T47D (cell line): Measurements from ENCODE around the genes BTBD2 and LINGO3.

GRCh38 chr19:1941592-1942324, 786 bp downstream of the CSNK1G2 start:
- RRBS: 5% methylated on average over 9 of the region's 42 CpGs

GRCh38 chr19:1986683-1987408, 28.7 kb downstream of the BTBD2 start:
- RRBS: 92% methylated on average over 15 of the region's 35 CpGs

- RRBS: 3% methylated on average over 18 of the region's 89 CpGs
Measured at GRCh38 chr19:2014862-2016025, at the start of gene BTBD2. Gene BTBD2, minus strand, starts transcription at chr19:2015714.

DNA sequence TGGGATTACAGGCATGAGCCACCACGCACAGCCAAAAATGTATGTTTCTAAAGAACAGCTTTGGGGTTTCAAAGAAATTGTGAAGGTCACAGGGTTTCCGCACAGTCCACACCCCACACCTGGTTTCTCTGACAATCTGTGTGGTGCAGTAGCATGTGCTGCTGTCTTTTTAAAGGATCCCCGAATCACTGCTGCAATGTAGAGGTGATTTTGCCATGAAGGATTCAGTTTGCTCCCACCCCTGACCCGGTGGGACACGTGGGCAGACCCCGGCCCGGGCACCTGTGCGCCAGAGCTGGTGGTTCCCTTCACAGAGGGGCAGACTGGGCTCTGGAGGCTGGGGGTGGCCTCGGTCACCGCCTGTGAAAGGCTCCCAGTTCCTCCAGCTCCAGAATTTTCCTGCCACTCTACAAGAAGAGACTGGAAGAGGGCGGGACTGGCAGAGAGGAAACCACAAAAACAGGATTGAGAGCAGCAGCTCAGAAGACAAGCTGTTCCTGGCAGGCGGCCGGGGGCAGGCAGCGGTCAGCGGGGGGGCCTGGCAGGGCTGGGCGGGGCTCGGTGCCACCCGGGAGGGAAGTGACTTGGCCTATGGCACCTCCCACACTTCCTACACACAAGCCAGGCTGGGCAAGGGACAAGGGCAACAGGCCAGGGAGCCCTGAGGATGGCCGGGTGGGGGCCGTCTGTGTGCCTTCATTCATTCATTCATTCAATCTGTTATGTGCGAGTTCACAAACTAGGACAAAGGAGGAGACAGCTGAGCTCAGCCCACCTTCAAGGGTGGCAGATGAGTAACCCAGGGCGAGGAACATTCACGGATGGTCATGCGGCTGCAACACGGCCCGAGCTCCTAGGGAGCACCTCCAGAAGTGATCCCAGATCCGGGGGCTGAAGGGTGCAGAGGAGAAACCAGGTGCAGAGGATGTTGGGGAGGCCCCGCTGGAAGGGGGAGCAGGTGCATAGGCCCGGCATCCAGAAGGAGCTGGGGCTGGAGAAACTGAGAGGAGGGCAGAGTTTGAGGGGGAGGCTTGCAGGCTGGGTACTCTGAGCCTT, 16.8 kb upstream of the BTBD2 start:
- RRBS: 3% methylated on average over 10 of the region's 29 CpGs

DNA sequence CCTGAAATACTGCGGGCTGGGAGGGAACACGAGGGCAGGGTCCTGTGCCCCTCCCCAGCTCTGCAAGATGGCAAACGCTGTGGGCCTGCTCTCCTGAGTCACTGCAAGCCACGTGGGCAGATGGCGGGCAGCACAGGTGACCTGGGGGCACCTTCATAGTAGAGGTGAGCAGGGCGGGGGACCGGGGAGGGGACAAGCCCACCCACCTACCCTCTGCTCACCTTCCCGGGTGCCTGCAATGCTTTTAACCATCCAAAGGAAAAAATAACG, 12.0 kb downstream of the MKNK2 start:
- RRBS: 94% methylated on average over 2 of the region's 9 CpGs

DNA sequence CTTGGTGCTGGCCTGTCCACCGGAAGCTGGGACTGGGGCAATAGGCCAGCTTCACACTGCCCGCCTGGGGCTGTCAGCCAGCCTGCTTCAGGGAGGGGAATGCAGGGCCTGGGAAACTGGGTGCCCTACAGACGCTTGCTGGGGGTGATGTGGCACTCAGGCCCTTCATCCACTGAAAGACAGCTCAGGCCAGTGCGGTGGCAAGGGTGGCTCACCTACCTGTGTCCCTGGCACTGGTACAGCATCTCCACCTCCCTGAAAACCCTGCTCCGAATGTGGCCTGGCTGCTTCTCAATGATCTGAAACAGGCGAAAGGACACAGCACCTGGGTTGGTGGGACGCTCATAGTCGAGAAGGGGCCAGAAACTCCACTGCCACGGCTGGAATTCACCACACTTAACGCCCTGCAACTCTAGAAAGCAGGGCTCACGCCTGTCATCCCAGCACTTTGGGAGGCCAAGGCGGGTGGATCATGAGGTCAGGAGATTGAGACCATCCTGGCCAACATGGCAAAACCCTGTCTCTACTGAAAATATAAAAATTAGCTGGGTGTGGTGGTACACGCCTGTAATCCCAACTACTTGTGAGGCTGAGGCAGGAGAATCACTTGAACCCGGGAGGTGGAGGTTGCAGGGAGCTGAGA, 7.6 kb downstream of the MKNK2 start:
- RRBS: no CpG with 5 or more reads among the region's 14 CpGs

GRCh38 chr19:2056235-2057144, 5.4 kb upstream of the MKNK2 start:
- RRBS: 13% methylated on average over 3 of the region's 17 CpGs

DNA sequence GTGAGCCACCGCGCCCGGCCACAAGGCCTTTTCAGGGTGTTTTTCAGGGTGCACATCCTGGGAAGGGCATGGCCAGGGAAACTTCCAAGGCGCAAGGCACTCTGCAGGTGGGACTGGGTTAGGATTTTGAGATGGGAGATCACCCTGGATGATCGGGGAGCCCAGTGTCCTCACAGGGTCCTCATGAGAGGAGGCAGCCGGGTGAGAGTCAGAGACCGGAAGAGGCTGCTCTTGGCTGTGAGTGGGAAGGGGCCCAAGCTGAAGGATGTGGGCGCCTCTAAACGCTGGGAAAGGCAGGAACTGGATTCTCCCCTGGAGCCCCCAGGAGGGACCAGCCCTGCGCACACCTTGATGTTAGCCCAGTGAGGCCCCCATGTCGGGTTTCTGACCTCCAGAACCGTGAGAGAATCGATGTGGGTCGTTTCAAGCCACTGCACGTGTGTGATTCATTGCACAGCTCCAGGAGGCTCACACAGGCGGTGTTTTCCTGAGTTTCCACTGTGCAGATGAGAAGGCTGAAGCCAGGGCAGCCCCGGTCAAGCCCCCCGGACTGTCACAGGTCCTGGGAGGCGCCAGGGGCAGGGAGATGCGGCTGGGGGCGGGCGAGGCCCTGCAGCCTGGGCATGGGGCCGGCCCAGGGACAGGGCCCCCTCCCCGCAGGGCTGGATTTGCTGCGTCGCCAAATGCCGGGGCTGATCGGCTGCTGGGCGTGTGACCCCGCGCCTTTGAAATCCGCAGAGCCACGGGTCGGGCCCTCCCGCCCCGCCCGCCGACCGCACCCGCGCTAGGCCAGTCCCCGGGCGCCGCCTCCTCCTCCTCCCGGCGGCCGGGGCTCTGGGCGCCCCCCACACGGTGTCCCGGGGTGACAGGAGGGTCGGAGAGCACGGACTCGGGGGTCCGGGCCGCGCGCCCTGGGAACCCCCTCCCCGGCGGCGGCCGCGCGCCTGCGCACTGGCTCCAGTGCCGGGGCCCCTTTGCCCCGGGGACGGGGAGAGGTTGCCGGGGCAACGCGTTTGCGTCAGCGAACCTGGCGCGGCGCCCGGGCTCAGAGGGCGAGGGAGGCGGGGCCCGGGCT, 9.8 kb upstream of the MKNK2 start:
- RRBS: 1% methylated on average over 41 of the region's 79 CpGs

- RRBS: no CpG with 5 or more reads among the region's 16 CpGs
Measured at GRCh38 chr19:2087538-2088280, 8.4 kb downstream of the MOB3A start.

GRCh38 chr19:2097343-2097894, 704 bp downstream of the IZUMO4 start:
- RRBS: 3% methylated on average over 9 of the region's 22 CpGs

- RRBS: no CpG with 5 or more reads among the region's 21 CpGs
Measured at GRCh38 chr19:2097962-2098425, 1.3 kb downstream of the IZUMO4 start.

- RRBS: 95% methylated on average over 18 of the region's 72 CpGs
Measured at GRCh38 chr19:2114587-2115835, 18.3 kb downstream of the IZUMO4 start.

DNA sequence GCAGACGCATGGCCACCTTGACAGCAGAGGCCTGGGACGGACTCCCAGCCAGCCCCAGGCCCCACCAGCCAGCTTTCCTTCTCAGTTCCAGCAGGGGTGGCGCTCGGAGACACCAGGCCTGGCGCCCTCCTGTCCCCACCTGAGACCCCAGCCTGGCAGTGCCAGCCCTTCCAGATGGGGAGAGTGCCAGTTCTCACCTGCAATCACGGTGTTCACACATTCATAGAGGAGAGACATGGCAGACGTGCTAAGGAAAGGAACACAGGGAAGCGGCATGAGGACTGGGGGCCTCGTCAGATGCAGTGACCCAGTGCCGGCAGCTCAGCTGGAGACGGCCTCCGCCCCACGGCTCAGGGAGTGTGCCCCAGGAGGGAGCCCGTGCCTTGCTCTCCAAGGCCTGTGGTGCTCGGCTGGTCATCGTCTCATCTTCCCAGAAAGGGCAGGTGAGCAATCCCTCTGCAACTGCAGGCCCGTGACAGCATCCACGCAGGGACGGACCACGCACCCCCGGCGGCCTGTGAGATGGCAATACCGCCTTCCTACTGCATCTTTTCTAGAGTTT, 24.3 kb downstream of the AP3D1 start:
- RRBS: 100% methylated on average over 1 of the region's 23 CpGs

- RRBS: no CpG with 5 or more reads among the region's 26 CpGs
Measured at GRCh38 chr19:2189423-2190048, 25.8 kb downstream of the DOT1L start.

- RRBS: 42% methylated on average over 8 of the region's 45 CpGs
Measured at GRCh38 chr19:2240854-2241943, 4.6 kb downstream of the SF3A2 start.

GRCh38 chr19:2260165-2260640, 4.0 kb upstream of the JSRP1 start:
- RRBS: no CpG with 5 or more reads among the region's 11 CpGs

GRCh38 chr19:2307981-2308650, at the start of gene LINGO3:
Gene LINGO3, minus strand, starts transcription at chr19:2308154.
- RRBS: under 1% methylated on average over 40 of the region's 81 CpGs

GRCh38 chr19:2423043-2423596, 4.3 kb downstream of the TIMM13 start:
- RRBS: no CpG with 5 or more reads among the region's 12 CpGs

- RRBS: under 1% methylated on average over 22 of the region's 48 CpGs
Measured at GRCh38 chr19:2455977-2456506, 717 bp downstream of the LMNB2 start.

- RRBS: 3% methylated on average over 3 of the region's 30 CpGs
Measured at GRCh38 chr19:2477434-2478267, 1.7 kb downstream of the GADD45B start.